Vagina (tissue), 1 donor: ENCODE measurements around a stretch of chr19.

DNA sequence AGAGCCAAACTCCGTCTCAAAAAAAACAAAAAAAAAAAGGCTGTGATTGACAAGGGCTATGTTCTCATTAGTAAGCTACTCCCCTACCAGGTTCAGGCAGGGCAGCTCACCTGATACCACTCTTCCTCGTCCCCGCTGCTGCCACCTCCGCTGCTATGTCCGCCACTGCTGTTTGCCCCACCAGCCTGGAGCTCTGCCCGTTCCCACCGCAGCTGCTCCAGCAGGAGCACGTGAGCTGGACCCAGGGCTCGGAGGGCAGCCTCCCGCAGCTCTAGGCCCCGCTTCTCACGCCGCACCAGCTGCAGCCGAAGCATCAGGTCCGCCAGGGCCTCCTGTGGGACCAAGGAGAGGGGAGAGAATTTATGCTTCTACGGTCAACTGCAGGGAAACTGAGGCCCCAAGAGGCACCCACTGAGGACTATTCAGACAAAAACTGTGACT is 9.2 kb downstream of the USHBP1 start:
- PRO-cap, result no peak
- RAMPAGE, long total RNA, result no peak

GRCh38 chr19:17293527-17294389 is 9.5 kb downstream of the ABHD8 start:
- PRO-cap, result no peak
- RAMPAGE, long total RNA, result no peak

DNA sequence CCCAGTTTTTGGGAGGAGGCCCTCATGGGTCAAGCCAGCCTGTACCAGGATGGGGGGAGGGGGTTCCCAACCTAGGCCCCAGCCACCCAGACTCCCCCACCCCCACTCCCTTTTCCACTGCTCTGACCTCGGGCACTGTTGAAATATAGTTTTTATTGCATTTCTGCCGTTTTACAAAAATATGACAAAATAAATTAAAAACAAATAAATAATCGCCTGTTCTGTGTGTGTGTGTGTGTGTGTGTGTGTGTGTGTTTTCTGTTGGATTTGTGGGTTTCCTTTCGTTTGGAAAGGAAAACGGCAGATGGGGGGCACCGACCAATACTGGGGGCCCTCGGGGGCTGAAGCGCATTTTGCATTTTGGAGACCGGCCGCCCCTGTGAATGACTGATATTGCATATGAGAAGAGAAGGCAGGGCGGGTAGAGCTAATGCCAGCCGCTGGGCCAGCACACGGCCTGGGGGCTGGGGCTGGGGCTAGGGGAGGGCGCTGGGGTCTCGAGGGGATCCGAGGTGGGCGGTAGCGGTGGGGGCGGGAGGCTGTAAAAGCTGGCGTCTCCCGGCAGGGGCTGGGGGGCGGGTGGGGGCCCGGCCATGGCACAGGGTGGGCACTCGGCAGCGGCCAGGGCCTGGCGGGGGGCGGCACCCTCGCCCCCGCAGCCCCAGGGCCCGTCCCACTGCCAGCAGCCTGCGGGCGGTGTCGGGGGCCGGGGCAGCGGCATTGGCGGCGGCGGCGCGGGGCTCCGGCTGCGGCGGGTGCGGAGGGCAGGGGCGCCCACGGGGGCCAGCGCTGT is 11.4 kb downstream of the ANO8 start:
- PRO-cap, result no peak
- RAMPAGE, long total RNA, result no peak

DNA sequence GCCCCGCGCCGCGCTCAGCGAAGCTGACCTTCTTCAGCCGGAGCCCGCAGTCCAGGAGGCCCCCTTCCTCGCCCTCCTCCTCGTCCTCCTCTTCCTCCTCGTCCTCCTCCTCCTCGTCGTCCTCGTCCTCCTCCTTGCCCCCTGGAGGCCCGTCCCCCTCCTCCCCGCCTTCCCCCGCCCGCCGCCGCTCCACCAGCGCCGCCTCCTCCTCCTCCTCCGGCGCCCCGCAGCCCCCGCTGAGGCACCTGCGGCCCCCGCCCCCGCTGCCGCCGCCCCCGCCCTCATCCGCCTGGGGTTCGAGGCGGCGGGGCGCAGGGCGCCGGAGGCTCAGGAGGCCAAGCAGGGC is 6.2 kb downstream of the ANO8 start:
- PRO-cap, result no peak
- RAMPAGE, long total RNA, result no peak

DNA sequence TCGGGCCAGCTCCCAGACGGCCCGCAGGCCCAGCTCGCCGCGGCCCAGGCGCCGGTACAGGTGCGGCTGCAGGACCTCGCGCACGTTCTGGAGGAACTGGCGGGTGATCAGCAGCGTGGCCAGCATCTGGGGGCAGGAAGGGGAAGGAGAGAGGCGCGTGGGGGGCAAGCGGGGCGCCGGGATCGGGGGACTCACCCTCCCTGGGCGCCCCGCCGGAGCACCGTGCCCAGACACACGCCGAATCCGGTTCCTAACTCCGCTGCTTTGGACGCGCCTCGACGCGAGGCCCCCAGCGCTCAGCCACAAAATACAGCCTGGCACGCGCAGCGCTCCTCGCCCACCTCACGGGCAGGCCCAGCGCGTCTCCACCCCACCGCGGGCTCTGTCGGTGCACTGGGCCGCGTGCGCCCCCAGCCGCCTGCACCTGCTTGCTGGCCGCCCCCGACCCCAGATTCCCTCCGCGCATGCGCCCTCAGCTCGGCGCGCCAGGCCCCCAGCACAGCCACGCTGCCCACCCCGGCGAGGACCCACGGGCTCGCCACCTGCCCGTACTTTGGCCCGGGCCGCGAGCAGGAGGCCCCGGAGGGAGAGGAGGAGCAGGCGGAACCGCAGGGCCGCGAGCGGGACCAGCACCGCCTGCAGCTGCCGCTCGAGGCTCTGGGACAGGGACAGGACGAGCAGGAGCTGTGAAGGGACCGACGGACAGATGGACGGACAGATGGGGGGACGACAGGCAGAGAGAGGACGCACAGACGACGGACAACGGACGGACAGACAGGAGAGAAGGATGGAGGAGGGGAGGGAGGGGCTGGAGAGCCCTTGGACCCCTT is 5.6 kb downstream of the ANO8 start:
- PRO-cap, result no peak
- RAMPAGE, long total RNA, result no peak

DNA sequence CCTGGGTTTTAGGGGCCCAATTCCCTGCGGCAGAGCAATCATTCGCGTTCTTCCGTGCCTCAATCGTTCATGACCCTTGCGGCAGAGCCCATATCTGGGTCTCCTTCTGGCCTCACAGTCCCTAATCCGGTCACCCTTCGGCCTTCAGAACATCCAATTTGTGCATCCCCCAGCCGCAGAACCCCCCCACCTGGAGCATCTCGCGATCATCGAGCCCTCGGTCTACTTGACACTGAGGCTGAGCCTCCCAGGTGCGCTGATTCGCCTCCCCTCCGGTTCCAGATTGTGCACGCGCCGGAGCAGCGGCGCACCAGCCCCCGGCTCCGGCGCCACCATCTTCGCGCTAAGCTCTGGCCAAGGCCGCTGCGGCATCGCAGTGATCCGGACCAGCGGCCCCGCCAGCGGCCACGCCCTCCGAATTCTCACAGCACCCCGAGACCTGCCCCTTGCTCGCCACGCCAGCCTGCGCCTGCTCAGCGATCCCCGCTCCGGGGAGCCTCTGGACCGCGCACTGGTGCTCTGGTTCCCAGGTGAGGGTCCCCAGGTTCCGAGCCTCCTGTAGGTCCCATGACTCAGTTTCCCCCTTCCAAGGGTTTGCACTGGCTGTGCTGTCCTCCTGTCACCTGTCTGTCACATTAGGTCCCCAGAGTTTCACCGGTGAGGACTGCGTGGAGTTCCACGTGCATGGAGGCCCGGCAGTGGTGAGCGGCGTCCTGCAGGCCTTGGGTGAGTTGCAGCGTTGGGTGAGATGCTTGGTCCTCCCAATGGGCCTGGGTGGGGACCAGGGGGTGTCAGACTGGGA is 574 bp downstream of the GTPBP3 start:
- PRO-cap, result no peak
- RAMPAGE, long total RNA, result no peak

DNA sequence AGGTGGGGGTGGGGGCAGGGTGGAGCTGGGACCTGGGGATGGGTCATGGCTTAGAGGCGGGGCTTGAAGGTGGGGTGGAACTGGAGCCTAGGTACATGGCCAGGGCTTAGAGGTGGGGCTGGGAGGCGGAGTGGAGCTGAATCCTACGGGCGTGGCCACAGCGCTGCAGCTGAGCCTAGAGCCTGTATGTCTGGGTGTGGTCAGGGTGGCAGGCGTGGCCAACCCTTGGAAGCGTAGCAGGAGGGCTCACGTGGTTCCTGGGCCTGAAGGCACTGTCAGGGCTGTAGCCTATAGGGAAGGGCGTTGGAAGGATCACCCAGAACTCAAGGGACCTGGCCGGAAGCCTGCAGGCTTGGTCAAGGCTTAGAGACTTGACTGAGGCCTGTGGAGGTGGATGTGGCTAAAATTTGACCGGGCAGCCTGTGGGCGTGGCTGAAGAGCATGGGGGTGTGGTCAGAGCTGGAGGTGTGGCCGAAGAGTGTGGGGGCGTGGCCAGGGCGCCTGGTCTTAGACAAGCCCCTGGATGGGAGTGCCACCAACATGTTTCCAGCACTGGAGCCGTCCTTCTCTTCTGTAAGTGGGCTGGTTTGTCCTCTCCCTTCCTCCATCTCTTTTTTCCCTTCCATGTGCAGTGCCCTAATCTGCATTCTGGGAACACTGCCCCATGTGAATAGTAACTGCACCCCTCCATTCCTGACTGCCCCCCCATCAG is 24.4 kb downstream of the COLGALT1 start:
- PRO-cap, result no peak
- RAMPAGE, long total RNA, result no peak

GRCh38 chr19:17605603-17606967 is 50.6 kb downstream of the COLGALT1 start:
- PRO-cap, result no peak
- RAMPAGE, long total RNA, result no peak

GRCh38 chr19:17747192-17748077 is 3.8 kb upstream of the FCHO1 start:
- PRO-cap, result no peak
- RAMPAGE, long total RNA, result no peak

- PRO-cap, result no peak
- RAMPAGE, long total RNA, result start-site peak on the plus strand at chr19:17778447-17778951, 7 reads
Measured at GRCh38 chr19:17777934-17779013, 16.7 kb upstream of the B3GNT3 start.

GRCh38 chr19:17796287-17797117 is 1.6 kb downstream of the B3GNT3 start:
- PRO-cap, result no peak
- RAMPAGE, long total RNA, result no peak

- PRO-cap, result unidirectional peak, minus-strand start at chr19:17841723; bidirectional peak, plus-strand start at chr19:17842321, minus-strand start at chr19:17842137
- RAMPAGE, long total RNA, result no peak
Measured at GRCh38 chr19:17841099-17842269, 6.3 kb downstream of the JAK3 start.

GRCh38 chr19:17860065-17860408 is 327 bp downstream of the RPL18A start:
- PRO-cap, result no peak
- RAMPAGE, long total RNA, result no peak

GRCh38 chr19:17943204-17943705 is 10.4 kb downstream of the CCDC124 start:
- PRO-cap, result no peak
- RAMPAGE, long total RNA, result no peak

DNA sequence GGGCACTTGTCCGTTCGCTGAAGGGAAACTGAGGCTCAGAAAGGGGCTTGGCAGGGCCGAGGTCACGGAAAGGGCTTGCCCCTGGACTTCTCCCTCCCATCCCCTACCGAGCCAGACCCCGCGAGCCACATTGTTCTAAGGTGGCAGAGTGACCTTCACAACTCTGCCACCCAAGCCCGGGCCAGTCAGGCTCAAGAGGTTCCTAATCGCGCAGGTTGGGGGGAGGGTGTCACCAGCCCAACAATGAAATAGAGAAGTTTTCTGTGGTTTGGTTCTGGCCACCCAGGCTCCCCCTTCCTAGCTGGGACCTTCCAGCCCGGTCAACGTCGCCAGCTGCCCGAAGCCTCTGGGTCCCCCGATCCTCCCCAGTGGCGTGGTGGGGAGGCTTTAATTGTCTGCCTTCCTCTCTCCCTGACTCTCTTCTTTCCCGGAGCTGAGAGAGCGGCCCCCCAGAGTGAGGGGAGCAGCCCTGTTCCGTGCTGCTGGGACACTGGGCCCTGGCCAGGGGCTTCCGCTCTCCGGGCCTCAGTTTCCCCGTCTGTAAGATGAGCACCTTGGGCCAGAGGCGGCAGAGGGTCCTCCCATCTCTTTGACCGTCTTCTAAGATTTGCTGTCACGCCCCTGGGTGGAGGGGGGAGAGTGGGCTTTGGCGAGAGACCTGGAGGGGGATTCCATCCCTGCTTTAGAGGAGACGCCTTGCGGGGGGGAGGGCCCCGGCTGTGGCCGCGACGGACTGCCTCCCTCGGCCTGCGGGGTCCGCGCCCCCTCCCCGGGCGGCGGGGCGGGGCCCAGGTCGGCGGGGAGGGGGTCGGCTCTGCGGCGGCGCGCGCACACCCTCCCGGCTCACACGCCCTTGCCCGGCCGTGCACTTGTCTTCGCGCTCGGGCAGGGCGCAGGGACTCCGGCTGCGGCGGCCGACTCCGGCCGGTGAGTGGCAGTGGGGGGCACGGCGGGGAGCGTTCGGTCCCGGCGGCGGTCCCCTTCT is 15.2 kb upstream of the KCNN1 start:
- PRO-cap, result no peak
- RAMPAGE, long total RNA, result no peak

DNA sequence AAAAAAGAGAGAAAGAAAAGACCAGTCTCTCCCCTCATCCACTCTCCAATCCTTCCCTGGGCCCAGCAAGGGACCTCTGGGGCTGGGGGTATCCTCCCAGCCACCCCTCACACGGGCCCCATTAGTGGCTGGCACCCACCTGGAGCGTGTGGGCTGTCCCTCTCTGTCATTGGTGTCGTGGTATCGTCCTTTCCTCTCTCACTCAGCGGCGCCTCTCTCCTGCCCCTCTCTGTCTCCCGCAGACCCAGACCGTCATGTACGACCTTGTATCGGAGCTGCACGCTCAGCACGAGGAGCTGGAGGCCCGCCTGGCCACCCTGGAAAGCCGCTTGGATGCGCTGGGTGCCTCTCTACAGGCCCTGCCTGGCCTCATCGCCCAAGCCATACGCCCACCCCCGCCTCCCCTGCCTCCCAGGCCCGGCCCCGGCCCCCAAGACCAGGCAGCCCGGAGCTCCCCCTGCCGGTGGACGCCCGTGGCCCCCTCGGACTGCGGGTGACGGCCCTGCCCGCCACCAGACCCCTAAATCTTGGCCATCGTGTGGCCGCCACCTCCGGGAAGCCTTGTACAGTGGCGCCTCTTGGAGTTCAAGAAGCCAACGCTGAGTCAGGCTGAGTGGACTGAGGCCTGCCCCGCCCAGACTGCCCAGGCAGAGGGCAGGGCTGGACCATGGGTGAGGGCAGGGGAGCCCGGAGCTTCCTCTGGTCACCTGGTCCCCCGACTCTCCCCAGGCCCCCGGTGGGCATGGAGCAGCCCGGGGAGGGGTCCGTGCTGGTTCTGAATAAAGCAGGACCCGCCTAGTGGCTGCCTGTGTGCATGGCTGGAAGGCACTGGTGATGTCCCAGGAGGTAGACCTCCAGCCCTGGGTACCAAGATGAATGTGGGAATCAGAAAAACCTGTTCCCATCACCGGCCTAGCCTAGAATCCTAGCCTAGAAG is 9.8 kb upstream of the ARRDC2 start:
- PRO-cap, result no peak
- RAMPAGE, long total RNA, result no peak

DNA sequence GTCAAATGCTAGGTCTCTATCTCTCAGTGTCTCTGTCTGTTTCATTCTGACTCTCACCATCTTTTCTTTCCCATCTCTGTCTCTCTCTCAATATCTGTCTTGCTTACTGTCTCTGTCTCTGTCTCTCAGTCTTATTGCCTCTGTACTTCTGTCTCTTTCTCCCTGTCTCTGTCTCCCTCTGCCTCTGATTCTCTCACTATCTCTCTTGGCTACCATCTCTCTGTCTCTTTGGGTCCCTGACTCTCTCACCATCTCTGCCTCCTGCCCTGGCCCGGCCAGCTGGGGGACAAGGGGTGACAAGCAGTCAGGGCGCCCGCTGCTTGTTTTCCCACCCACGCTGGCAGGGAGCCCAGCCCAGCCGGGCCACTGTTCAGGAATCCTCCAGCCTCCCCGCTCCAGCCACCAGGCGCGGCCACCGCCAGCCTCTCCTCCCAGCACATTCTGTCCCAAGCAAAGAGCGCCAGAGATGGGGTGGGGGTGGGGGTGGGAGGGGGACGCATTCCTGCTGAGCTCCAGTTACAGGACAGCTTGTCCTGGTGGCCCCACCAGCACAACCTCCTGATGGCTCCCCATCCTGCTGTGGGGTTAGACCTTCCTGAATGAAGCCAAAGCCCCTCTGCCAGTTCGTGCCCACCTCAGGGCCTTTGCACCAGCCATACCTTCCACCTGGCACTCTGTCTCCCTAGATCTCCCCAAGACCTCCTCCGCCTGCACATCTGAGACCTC is 12.2 kb downstream of the ARRDC2 start:
- PRO-cap, result bidirectional peak, plus-strand start at position 526 of the sequence, minus-strand start at position 281 of the sequence
- RAMPAGE, long total RNA, result no peak

- PRO-cap, result no peak
- RAMPAGE, long total RNA, result no peak
Measured at GRCh38 chr19:18027114-18027630, 19.2 kb downstream of the ARRDC2 start.

- PRO-cap, result no peak
- RAMPAGE, long total RNA, result no peak
Measured at GRCh38 chr19:18109332-18109624, 11.7 kb downstream of the MAST3 start.

- PRO-cap, result no peak
- RAMPAGE, long total RNA, result no peak
Measured at GRCh38 chr19:18119075-18120220, 21.9 kb downstream of the MAST3 start.